ENCODE measurements around a stretch of chr10.

GRCh38 chr10:17814822-17815593, 5.9 kb downstream of the MRC1 start:
- RAMPAGE, long total RNA: no peak
- RRBS: no CpG with 5 or more reads among the region's 14 CpGs

- RAMPAGE, long total RNA: no peak
- RRBS: no CpG with 5 or more reads among the region's 5 CpGs
These were observed 54.3 kb downstream of the MRC1 start for GRCh38 chr10:17863513-17863712.

DNA sequence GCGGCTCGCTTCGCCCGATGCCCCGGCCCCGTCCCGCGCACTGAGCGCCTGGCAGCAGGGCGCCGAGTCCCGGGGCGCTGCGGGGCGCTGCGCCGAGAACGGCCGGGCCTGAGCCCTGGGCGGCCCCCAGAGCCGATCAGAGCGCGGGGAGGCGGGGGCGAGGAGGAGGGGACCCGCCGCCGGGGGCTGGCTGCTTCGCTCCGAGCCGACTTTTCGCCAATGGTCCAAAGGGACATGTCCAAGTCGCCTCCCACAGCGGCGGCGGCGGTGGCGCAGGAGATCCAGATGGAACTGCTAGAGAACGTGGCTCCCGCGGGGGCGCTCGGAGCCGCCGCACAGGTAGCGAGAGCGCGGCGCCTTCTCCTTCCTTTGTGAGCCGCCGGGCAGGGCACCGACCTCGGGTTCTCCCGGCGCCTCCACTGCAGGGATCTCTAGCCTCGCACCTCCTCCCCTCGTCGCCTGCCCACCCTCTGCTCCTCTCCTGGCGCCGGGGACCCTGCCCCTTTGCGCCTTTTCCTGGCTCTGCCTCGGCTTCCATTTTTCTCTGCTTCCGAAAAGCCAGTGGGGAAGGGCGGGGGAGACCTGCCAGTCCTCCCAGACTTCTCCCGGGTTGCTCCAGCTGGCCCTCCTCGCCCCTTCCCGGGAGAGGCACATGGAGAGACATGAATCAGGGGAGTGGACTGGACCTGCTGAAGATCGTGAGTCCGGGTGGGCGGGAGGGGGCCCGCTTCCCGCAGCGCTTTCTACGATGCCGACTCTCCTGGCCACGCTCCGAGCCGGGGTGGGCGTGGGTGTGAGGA, 494 bp downstream of the CACNB2 start:
- RAMPAGE, long total RNA: no peak
- RRBS: 2% methylated on average over 35 of the region's 79 CpGs

GRCh38 chr10:18141318-18142058, 1.3 kb downstream of the CACNB2 start:
- RAMPAGE, long total RNA: no peak
- RRBS: 5% methylated on average over 2 of the region's 20 CpGs

DNA sequence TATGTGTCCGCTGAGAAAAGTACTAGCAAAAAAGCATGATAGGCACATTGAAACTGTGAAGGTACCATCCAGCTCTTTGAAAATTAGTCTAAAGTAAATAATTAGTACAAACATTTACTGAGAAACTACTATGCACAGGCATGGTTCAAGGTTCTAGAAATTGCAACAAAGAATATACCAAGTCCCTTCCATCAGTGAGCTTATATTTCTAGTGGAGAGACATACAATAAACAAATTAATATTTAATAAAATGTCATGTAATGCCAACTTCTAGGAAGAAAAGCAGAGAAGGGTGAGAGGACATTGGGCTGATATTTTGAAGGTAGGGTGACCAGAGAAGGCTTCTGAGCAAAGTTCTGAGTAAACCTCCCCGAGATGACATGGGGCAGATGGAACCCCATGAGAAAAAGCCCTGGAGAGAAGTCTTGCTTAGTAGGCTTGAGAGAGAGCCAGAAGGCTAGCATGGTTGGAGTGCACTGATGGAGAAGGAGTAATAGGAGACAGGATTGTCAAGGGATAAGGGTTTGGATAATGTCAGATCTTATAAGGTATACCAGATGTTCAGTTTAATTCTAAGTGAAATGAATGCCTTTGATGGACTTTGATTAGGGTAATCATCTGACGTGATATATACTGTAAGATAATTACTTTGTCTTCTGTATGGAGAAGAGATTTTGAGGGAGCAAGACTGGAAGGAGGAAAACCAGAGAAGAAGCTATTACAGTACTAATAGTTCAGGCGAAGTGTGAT, 59.0 kb downstream of the CACNB2 start:
- RAMPAGE, long total RNA: no peak
- RRBS: no CpG with 5 or more reads among the region's 4 CpGs

GRCh38 chr10:18312604-18313068, 172.4 kb downstream of the CACNB2 start:
- RAMPAGE, long total RNA: no peak
- RRBS: no CpG with 5 or more reads among the region's 5 CpGs

- RAMPAGE, long total RNA: no peak
- RRBS: no CpG with 5 or more reads among the region's 7 CpGs
These were observed 237.4 kb downstream of the NSUN6 start for GRCh38 chr10:18413870-18414593.

DNA sequence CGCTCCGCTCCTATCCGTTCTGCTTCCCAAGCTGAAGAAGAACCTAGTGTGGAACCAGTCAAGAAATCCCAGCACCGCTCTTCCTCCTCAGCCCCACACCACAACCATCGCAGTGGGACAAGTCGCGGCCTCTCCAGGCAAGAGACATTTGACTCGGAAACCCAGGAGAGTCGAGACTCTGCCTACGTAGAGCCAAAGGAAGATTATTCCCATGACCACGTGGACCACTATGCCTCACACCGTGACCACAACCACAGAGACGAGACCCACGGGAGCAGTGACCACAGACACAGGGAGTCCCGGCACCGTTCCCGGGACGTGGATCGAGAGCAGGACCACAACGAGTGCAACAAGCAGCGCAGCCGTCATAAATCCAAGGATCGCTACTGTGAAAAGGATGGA, 112.1 kb downstream of the NSUN6 start:
- RAMPAGE, long total RNA: no peak
- RRBS: no CpG with 5 or more reads among the region's 23 CpGs

DNA sequence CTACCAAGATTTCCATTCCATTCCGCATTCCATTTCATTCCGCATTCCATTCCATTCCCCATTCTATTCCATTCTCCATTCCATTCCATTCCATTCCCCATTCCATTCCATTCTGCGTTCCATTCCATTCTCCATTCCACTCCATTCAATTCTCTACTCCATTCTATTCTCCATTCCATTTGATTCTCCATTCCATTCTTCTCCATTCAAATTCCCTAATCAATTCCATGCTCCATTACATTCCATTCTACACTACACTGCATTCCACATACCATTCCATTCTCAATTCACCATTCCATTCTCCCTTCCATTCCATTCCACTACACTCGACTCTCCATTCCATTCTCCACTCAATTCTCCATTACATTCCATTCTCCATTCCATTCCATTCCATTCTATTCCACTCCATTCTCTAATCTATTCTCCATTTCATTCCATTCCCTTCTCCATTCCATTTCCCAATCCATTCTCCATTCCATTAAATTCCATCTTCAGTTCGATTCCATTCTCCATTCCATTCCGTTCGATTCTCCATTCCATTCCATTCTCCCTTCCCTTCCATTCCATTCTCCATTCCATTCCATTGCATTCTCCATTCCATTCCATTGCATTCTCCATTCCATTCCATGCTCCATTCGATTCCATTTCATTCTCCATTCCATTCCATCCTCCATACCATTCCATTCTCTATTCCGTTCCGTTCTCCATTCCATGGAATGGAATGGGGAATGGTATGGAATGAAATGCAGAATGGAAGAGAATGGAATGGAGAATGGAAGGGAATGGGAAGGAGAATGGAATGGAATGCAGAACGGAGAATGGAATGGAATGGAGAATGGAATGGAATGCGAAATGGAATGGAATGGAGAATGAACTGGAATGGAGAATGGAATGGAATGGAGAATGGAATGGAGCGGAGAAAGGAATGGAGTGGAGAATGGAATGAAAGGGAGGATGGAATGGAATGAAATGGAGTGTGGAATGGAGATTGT, 98.5 kb downstream of the NSUN6 start:
- RAMPAGE, long total RNA: no peak
- RRBS: no CpG with 5 or more reads among the region's 13 CpGs

- RAMPAGE, long total RNA: no peak
- RRBS: no CpG with 5 or more reads among the region's 3 CpGs
These were observed 82.4 kb downstream of the NSUN6 start for GRCh38 chr10:18568713-18569662.

DNA sequence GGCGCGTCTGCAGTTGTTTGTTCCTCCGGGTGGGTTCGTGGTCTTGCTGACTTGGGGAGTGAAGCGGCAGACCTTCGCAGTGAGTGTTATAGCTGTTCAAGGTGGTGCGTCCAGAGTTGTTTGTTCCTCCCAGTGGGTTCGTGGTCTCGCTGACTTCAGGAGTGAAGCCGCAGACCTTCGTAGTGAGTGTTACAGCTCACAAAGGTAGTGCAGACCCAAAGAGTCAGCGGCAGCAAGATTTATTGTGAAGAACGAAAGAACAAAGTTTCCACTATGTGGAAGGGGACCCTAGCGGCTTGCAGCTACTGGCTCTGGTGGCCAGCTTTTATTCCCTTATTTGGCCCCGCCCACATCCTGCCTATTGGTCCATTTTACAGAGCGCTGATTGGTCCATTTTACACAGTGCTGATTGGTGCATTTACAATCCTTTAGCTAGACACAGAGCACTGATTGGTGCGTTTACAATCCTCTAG, 64.9 kb downstream of the NSUN6 start:
- RAMPAGE, long total RNA: no peak
- RRBS: no CpG with 5 or more reads among the region's 17 CpGs

GRCh38 chr10:19816007-19816368, 244 bp upstream of the PLXDC2 start:
- RAMPAGE, long total RNA: no peak
- RRBS: 3% methylated on average over 5 of the region's 23 CpGs

GRCh38 chr10:19817101-19817339, 788 bp downstream of the PLXDC2 start:
- RAMPAGE, long total RNA: no peak
- RRBS: no CpG with 5 or more reads among the region's 8 CpGs

- RAMPAGE, long total RNA: no peak
- RRBS: no CpG with 5 or more reads among the region's 4 CpGs
These were observed 122.0 kb downstream of the PLXDC2 start for GRCh38 chr10:19937990-19938834.

DNA sequence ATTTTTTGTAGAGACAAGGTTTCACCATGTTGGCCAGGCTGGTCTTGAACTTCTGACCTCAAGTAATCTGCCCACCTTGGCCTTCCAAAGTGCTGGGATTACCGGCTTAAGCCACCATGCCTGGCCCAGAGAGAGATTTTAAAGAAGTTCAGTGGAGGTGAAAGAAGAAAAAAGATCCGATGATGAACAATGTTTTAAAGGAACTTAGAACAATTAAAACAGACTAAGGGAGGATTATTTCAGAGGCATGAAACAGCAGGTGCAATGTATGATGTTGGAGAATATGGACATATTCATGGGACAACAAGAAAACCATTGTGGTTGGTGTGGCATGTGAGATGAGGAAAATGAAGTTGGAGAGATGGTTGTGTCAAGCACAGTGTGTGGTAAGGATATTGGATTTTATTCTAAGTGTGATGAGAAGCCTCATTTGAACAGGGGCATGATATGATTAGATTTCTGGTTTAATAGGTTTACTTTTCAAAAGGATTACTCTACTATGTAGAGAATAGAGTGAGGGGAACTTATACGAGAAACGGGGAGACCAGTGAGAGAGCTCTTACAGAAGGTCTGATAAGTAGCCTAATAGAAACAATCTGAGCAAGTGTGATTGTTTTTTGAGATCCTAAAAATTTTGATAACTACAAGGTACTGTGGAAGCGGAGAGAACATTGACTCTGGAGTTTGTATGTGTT, 215.9 kb downstream of the PLXDC2 start:
- RAMPAGE, long total RNA: no peak
- RRBS: no CpG with 5 or more reads among the region's 5 CpGs

- RAMPAGE, long total RNA: no peak
- RRBS: no CpG with 5 or more reads among the region's 3 CpGs
These were observed 399.4 kb downstream of the PLXDC2 start for GRCh38 chr10:20215526-20216233.

- RAMPAGE, long total RNA: no peak
- RRBS: no CpG with 5 or more reads among the region's 4 CpGs
These were observed 437.6 kb downstream of the PLXDC2 start for GRCh38 chr10:20253755-20254252.

DNA sequence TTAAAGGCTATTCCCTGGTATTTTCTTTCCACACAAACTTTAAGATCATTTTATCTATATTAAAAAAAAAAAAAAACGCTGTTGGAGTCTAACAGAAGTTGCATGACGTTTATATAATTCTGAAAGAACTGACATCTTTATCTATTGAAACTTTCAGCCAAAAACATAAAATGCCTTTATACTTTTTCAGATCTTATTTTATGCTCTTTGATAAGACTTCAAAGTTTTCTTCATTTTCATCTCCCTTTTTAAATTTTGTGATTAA, 29.2 kb downstream of the NEBL start:
- RAMPAGE, long total RNA: no peak
- RRBS: no CpG with 5 or more reads among the region's 2 CpGs

- RAMPAGE, long total RNA: no peak
- RRBS: no CpG with 5 or more reads among the region's 8 CpGs
These were observed 33.0 kb upstream of the NEBL start for GRCh38 chr10:20929993-20930638.

- RAMPAGE, long total RNA: no peak
- RRBS: no CpG with 5 or more reads among the region's 4 CpGs
These were observed 203.9 kb upstream of the NEBL start for GRCh38 chr10:21101015-21101460.